Mesenchymal stem cell of Wharton's jelly (primary cell): ENCODE data around the gene KIZ.

GRCh38 chr20:20210432-20210850, 157.5 kb upstream of the INSM1 start:
- CAGE, long polyA plus RNA: no peak

DNA sequence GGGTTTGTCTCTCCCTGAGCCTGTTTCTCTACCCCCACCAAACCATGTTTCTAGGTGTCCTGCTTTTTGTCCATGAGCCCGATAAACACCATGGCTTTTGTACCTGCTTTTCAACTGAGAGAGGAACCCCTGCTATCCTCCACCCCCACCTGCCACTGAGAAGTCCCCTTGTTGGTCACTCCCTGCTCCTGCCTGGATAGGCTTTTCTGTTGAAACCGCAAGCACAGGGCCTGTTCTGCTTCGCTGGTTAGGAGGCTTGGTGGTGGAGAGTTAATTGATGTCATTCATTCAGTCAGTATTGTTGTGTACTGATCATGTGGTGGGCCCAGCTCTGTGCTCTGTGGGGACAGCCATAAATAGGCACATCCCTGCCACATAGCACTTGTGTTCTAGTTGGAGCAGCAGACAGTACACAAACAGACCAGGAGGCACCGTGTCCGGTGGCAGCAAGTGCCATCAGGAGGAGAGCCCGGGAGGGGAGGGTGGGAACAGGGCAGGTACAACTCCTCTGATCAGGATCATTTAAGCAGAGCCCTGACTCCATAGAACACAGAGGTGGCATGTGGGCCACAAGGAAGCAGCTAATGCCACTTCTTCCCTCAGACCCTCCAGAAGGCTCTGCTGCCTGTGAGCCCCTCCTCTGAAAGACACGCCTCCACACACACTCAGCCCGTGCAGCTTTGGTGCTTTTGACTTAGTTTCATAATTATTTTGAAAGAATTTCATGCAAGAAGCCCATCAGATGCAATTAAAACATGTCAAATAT, 155.2 kb upstream of the INSM1 start:
- CAGE, long polyA plus RNA: no peak

DNA sequence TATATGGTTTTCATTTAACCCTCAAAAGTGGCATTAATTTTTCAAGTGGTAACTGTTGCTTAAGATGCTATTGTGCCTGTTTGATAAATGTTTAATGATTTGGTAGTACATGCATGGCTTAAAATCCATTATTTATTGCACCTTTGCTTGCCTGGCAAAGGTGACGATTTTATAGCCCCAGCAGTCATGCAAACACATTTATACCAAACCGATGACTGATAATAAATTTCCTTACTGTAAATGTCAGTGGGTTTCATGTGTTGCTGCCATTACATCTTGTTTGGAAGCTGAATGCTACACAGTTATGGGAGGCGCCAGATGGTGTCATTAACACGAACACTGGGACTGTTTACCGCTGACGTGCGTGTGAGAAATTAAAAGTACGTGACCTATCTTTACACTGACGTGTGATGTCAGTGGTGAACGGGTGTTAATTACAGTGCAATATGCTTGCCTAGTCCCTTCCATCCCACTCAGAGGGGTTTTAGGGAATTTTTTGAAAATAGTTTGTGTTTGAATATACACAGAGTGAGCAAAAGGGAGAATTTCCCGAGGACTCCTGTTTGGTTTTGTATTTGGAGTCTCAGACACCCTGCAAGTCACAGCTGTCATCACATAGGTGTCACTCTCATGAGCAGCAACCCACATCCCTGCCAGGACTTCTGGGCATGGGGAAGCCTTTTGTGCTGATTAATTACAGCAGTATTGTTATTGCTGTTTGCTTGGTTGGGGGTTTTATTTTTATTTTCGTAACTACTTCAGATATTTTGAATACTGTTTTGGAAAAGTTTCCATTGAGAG, 151.8 kb upstream of the INSM1 start:
- CAGE, long polyA plus RNA: no peak

DNA sequence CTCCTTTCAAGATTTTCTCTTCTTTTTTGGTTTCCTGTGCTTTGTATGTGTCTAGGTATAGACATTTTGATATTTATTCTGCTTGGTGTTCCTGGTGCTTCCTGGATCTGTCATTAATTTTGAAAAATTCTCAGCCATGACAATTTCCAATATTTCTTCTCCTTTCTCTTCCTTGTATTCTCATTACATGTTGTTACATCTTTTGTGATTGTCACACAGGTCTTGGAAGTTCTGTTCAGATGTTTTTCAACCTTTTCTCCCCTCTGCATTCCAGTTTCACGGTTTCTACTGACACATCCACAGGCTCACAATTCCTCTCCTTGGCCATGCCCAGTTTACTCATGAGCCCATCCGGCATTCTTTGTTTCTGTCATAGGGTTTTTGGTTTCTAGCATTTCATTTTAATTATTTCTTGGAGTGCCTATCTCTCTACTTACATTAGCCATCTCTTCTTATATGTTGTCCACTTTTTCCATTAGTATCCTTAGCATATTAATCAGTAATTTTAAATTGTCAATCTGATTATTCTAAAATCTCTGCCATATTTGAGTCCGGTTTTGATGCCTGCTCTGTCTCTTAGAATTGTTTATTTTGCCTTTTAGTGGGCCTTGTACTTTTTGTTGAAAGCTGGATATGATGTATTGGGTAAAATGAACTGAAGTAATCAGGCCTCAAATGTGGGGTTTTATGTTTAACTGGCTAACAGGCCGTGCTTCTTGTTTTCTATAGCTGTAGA, 118.8 kb downstream of the INSM1 start:
- CAGE, long polyA plus RNA: no peak

DNA sequence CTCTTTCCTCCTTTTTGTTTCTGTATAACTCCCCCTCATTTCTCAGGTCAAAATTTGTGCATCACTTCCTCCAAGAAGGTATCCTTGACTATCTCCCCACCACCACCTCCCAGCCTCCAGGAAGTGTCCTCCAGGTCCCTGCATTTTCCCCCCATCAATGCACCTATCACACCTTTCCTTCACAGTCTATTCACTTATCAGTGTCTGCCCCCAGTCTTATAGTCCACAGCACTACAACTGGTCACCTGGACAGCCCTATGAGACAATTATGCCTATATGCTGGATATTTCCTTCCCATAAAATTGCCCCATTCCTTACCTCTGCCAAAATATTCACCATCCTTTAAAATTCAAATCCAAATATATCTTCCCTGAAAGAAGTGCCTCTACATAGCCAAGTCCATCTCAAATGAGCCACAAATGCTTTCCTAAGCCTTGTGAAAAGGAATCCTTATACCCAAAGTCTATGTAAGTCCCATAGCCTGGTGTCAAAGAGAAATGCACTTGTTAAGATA, 105.8 kb downstream of the RALGAPA2 start:
- CAGE, long polyA plus RNA: no peak

- CAGE, long polyA plus RNA: no peak
Measured at GRCh38 chr20:20683325-20683910, 29.0 kb downstream of the RALGAPA2 start.

DNA sequence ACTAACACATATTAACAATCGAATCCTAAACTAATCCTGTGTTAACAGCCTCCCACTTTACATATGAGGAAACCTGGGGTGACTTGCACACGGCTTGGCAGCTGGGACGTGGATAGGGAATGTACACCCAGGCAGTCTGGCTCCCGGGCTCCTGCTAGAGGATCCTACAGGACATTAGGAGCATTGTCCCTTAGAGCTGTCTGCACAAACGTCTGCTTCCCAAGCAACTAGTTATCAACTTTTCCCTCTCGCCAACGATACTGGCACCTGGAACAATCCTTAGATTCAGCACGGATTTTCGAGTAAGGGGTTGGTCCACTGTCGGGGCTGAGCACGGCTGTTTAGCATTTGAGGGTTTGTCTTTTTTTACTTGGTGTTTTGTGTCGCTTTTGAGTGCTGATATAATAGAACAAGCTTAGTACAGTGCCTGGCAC, 618 bp upstream of the KIZ start:
- CAGE, long polyA plus RNA: no peak

DNA sequence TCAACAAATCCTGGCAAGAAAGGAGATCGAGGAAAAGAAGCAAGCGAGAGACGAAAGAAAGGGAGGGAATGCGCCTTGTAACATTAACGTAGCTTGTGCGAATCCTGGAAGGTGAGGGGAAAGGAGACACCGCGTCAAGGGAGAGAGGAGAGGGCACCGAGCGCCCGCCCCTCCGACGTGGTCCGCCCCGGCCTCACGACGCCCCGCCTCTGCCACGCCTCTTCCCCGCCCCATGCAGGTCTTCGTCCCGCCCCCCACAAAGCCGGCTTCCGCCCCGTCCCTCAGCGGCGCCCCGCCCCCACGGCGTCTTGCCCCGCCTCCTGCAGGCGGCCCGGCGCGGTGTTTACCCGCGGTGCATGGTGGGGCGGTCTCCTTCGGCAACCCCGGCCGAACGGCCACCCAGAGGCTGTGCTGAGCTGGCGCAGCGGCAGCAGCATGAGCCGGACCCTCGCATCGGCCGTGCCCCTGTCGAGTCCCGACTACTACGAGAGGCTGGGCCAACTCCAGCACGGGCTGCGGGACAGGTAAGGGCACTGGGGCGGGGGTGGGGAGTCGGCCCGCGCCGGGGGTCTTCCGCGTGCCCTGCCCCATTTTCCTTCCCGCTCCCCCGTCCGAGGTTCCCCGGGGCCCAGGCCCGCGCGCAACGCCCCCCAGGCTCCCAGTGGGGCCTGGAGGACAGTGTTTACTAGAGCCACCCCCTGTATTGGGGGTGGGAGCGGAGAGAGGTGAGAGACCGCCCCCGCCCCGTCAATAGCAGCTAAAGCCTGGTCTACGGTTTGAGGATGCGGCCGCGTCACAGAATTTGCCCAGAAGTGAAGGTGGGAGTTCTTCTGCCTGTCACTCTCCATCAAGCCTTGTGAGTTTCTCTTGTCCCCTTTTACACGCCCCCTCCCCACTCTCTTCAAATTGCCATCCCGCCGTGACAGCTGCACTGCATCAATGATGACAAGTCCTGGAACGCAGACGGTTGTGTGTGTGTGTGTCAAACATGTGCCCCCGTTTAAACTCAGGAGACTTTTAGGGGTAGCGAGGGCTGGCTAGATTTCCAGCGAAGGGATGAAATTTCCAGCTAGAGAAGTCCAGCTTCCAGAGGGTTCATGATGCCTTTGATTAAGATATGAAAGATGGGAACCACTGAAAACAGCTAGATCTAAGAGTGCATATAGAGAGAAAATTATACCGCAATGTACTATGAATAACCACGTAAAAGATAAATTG, at the start of gene KIZ:
TSS of gene KIZ (plus strand) at position 402 of the 1,218 bp plus-strand sequence.
- CAGE, long polyA plus RNA: no peak

DNA sequence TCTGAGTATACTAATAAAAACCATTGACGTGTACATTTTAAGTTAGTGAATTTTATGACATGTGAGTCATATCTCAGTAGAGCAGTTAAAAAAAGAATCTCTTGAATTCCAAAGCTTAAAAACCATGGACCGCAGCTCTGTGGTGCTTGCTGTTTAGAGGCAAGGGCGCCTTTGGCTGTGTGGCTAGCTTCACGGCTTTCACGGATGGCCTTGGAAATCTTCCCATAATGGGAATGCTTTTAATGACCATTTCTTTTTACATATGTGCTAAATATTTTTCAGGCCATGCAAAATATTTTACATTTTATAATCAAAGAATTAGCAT, 57.4 kb downstream of the KIZ start:
- CAGE, long polyA plus RNA: no peak

GRCh38 chr20:21506806-21507120, 7.1 kb downstream of the NKX2-2 start:
- CAGE, long polyA plus RNA: no peak

GRCh38 chr20:21767712-21768325, 62.4 kb downstream of the PAX1 start:
- CAGE, long polyA plus RNA: no peak

- CAGE, long polyA plus RNA: no peak
Measured at GRCh38 chr20:22430804-22431275, 153.5 kb downstream of the FOXA2 start.

DNA sequence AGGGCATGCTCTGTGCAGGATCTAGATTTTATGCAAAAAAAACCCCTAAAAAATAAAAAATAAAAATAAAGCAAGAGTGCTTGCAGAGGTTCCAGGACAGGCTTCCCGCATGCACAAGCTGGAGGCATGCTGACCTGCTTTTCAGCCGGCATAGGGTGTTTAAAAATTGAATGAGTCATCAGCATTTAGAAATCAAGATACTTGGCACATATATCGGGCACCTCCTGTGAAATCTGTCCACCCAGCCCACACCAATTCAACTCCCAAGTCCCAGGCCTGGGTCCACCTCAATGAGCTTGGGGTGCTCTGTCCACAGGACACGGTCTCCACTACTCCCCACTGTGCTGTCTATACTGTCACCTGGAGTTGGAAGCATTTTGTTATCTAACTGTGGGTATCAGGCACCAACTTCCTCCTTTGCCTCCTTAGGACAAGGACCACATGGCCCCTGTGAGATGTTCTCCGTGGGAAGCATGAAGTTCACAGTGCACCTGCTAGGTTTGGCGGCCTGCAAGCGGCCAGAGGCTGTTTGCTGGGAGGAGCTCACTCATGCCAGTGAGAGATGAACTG, 121.3 kb downstream of the FOXA2 start:
- CAGE, long polyA plus RNA: no peak

DNA sequence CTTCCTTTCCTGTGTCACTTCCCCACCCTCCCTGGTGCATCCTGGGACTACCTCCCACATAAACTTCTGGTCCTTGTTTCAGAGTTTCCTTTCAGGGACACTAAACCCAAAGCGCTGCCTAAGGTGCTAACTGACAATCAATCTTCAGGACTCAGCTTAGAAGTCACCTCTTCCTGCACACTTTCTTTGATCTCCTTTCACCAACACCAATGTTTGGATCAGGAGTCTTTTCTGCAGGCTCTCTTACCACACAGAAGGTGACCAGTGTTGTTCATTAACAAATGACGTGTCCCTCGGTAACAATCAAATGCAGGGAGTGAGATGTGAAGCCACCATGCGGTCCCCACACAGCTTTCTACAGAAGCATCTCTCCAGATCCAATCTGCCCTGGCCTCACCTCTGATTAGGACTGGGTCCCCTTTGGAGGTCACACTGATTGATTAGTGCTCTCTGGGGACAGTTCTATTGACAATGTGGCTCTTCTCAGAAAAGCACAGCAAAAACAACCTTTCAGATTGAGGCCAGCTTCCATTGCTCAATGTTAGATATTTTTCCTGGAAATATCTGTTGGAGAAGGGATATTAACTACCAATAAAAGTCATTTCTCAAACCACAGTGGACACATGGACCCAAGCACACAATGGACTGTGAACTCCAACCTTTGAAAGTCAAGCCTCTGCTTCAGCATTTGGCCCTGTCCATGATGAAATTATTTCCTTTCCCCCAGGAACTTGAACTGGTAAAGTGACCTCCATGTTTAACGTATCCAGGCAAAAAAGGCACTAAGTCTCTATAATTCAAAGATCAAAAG, 118.8 kb downstream of the FOXA2 start:
- CAGE, long polyA plus RNA: no peak

DNA sequence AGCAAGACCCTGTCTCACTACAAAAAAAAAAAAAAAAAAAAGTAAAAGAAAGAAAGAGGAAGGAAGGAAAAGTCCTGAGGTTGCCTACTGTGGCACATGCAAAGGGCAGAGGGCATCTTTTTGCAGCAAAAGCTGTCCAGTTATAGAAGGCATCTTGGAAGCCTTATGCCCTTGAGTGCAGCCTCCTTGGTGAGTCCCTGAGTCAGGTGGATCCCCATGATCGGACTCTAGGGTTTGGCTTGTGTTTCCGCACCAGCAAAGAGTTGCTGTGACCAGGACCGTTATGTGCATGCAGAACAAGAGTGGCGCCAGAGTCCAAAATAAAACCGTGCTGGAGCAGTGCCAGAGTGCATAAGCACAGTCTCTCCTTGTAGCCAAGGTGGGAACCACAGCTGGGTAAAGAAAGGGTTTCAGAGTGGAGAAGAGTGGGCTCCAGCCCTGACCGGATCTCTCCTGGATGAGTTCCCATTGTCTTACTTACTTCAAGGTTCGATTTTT, 58.6 kb downstream of the FOXA2 start:
- CAGE, long polyA plus RNA: no peak

- CAGE, long polyA plus RNA: no peak
Measured at GRCh38 chr20:22570931-22571354, 13.4 kb downstream of the FOXA2 start.

- CAGE, long polyA plus RNA: no peak
Measured at GRCh38 chr20:22596739-22597250, 12.4 kb upstream of the FOXA2 start.

- CAGE, long polyA plus RNA: no peak
Measured at GRCh38 chr20:22763560-22764050, 179.2 kb upstream of the FOXA2 start.

DNA sequence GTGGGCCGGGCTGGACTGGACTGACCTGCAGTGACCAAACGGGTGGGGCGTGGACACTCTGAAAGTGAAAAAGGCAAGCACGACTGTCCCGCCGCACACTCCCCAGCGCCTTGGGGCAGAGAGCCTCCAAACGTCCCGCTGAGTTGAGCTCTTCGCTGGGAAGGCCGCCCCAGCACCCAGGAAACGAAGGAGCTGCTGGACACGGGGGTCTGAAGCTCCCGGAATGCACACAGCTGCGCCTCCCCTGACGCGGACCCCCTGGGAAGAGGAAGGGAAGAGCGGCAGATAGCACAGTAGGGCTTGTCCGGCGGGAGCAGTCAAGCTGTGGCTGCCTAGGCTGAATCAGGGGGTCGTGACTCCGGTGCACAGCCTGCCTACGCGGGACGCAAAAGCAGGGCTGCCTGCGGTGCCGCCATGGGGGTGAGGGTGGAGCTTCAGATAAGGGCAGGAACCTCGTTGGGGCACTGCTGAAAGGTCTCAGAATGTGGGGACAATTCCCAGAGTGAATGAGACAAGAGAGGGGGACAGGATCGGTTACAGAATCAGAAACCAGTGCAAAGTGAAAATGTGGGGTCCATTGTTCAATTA, 1.8 kb upstream of the THBD start:
- CAGE, long polyA plus RNA: no peak

DNA sequence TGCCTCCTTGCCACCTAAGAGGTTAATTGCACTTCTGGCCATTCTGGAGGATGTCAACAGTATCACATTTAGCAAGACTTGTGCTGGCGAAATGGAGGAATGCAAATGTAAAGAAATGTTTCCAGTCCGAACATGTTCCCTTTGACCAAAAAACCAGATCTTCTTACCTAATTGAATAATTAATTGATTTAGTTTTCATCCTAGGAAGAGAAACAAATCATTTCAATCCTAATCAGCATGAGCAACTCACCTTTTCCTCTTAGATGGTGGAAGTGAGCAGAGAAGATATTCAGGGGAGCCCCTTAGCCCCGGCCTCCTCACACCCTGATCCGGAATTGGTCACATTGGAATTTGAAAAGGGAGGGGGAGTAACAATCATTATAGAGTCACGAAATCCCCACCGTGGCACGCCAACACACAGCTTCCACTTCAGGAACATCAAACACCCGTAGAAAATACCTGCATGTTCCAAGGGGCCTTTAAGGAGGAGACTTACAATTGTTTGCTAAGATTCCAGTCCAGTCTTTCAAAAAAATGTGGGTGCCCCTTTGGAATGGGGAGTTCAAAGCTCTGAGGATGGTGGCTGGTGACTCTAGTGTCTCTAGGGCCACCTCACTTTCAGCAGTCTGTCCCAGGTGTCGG, 2.7 kb downstream of the CD93 start:
- CAGE, long polyA plus RNA: no peak